ENCODE measurements around the genes SPX and KCNJ8.

DNA sequence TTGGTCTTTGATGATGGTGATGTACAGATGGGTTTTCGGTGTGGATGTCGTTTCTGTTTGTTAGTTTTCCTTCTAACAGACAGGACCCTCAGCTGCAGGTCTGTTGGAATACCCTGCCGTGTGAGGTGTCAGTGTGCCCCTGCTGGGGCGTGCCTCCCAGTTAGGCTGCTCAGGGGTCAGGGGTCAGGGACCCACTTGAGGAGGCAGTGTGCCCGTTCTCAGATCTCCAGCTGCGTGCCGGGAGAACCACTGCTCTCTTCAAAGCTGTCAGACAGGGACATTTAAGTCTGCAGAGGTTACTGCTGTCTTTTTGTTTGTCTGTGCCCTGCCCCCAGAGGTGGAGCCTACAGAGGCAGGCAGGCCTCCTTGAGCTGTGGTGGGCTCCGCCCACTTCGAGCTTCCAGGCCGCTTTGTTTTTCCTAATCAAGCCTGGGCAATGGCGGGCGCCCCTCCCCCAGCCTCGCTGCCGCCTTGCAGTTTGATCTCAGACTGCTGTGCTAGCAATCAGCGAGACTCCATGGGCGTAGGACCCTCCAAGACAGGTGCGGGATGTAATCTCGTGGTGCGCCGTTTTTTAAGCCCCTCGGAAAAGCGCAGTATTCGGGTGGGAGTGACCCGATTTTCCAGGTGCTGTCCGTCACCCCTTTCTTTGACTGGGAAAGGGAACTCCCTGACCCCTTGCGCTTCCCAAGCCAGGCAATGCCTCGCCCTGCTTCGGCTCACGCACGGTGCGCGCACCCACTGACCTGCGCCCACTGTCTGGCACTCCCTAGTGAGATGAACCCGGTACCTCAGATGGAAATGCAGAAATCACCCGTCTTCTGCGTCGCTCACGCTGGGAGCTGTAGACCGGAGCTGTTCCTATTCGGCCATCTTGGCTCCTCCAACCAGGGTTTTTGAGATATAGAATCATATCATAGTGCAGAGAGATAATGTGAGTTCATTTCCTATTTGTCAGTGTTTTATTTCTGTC is 83.5 kb downstream of the SLCO1B1 start:
- PRO-cap: no peak
- RAMPAGE, long total RNA, 2 experiments: no peak in any of the 2 experiments

DNA sequence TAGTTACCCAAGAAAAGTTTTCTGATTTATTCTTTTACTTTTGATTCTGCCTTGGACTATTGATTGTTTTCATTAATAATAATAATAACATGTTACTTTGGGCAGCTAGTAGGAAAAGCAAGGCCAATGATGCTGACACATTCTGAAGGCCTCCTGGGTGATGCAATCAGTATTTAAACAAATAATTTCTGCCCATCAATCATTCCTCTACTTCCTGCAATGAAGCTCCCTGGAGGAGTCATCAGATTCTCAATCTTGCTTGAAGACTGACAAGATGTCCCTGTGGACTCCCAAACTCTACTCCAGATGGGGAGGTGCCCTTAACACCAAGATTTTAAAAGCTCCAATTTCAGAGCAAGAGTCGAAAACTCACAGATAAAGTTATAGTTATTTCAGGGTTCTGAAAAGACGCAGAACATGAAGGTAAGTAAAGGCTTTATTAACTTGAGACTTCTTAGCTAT is at the start of gene SPX:
SPX (plus strand) TSS at position 241 of the 462 bp plus-strand sequence.
- PRO-cap: no peak
- RAMPAGE, long total RNA, 2 experiments: start-site peak on the plus strand in 1 of 2 experiments, centred at position 223 of the sequence, 16 reads per replicate

DNA sequence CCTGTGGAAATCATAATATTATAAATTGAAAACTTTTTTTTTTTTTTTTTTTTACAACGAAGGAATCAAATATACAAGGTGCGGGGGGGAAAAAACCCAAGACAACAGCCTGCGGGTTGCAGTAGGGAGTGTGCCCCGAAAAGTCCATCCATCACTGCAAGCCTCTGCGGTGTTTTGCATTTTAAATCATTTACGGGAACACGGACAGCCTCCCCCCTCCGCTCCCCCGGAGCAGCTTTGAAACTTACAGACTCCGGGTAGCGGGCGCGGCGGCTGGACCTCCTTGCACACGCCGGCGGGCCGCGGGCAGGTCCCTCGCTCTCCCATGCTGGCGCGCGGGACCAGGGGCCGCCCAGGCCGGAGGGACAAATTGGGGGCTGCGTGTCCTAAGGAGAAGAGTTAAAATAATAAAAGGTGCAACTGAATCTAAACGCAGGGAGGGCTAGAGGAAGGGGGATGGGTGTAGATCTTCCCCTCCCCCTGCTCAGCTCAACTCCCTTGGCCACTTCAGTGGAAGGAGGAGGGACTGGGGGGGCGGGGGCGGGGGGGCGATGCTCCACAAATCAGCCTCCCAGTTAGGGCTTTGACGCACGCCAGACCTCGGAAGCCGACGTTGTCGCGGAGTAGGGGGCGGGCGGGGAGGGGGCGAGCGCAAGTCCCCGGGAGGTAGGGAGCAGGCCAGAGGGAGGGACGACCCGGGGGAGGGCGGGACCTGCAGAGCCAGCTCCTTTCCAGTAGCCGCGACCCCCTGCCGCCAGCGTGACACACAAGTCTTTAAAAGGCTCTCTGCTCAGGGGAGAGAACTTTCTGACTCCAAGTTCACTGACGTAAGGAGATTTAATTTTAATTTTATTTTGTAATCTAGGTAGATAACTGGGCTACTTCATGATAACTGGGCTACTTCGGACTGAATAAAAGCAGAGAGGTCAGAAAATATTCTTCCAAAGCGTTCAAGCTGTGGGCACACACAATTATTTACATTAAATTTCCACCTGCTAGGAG is at the start of gene KCNJ8:
KCNJ8 (minus strand) TSS at position 409 of the 1,002 bp plus-strand sequence.
- PRO-cap: bidirectional peak, plus-strand start at position 249 of the sequence, minus-strand start at position 156 of the sequence; bidirectional peak, plus-strand start at position 681 of the sequence, minus-strand start at position 491 of the sequence
- RAMPAGE, long total RNA, 2 experiments: start-site peak on the minus strand in 1 of 2 experiments, centred at position 362 of the sequence, 12 reads per replicate

GRCh38 chr12:21881684-21882526 is 59.3 kb downstream of the ABCC9 start:
- PRO-cap: no peak
- RAMPAGE, long total RNA, 2 experiments: no peak in any of the 2 experiments

DNA sequence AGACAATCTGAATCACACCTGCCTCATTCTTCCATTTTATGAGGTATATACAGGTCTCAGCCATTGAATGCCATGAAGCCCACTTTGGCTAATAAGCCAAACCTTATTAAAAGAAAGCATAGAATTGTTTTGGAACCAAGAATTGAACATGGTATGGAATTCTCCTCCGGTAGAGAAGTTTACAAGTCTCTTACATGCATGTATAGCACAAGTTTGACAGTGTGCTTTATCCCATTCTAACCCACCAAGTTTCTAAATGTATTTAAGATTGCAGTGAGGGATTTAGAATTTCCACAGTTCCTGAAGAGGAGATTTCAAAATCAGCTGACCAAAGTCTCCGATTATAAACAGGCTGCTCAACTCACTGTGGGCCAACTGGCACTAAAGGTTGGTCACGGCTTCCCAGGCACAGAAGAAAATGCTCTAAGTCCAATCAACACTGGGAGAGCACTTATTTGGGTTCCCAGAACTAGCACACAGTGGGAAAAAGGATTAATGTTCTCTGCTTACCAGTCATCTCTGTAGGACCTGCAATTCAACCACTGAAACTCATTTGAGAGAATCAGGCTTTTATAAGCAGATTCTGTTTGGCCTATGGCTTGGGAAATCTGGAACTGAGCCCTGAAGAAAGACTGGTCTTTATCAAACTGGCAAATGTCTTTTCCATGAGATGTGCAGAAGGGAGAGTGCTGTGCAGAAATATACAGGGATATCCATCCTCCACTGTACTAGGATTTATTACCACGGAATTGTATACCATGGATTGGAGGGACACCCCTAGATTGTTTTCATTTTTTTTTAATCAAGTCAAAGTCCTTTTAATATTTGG is 49.5 kb downstream of the ABCC9 start:
- PRO-cap: no peak
- RAMPAGE, long total RNA, 2 experiments: no peak in any of the 2 experiments

DNA sequence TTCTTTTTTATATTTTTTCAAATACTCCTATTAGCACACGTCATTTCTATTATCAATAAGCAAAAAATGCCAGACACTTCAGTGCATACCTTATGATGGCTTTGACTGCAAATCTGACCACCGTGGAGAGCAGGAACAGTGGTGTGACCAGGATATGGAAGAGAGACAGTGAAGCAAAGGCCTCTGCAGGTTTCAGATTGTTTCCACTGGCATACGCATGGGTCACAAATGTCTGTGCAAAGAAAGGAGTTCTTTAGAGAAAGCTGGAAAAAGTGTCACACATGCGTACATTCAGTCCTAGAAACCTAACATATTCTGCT is 47.3 kb downstream of the ABCC9 start:
- PRO-cap: no peak
- RAMPAGE, long total RNA, 2 experiments: no peak in any of the 2 experiments

GRCh38 chr12:22046409-22047624 is 799 bp downstream of the CMAS start:
- PRO-cap: no peak
- RAMPAGE, long total RNA, 2 experiments: no peak in any of the 2 experiments

GRCh38 chr12:22118166-22118693 is 72.2 kb downstream of the CMAS start:
- PRO-cap: no peak
- RAMPAGE, long total RNA, 2 experiments: no peak in any of the 2 experiments

DNA sequence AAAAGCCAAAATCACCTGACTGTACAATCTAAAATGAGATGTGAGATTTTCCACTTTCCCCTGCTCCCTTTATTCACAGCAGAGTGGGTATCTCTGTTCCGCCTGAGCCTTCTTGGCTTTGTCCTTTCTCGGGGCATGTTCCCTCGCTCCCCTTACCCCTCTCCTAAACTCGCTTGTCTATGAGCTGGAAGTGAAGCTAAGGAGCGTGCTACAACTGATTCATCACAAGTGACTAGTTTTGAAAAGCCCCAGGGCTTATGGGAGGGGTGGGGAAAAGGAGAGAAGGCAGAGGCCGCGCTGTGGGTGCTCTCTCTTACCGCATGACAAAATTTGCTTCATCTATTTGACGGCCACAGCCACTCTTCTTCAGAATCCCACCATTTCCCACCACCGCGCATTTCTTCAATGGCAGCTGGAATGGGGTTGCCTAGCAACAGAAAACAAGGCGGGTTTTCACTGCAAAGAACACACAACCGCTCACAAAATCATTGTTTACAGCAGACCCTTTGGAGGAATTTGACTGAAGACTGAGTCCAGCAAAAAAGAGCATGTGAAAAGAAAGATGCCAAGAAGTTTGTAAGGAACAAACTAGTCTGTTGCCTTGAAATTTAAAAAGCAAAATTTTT is 79.4 kb downstream of the ST8SIA1 start:
- PRO-cap: no peak
- RAMPAGE, long total RNA, 2 experiments: no peak in any of the 2 experiments

DNA sequence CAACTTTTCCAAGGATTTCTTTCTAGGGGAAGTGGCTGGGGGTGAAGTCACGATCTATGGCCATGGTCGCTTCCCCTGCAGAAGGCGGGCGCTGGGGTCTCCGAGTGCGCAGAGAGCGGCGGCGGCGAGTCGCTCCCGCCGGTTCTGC is 215 bp downstream of the ST8SIA1 start:
- PRO-cap: no peak
- RAMPAGE, long total RNA, 2 experiments: no peak in any of the 2 experiments

DNA sequence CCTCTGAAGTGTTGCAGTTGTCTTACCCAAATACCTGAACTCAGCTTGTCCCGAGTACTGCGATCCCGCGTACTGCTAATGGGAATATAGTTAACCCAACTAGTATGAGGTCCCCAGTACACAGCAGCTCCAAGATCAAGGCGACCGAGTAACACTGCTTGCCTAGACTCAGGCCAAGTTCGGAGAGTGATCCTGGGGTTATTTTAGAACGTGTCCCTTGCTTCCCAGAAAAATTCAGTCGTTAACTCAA is 399 bp upstream of the ETNK1 start:
- PRO-cap: unidirectional peak, minus-strand start at position 74 of the sequence
- RAMPAGE, long total RNA, 2 experiments: no peak in any of the 2 experiments

GRCh38 chr12:22627861-22628655 is 3.1 kb downstream of the ETNK1 start:
- PRO-cap: no peak
- RAMPAGE, long total RNA, 2 experiments: no peak in any of the 2 experiments

- PRO-cap: no peak
- RAMPAGE, long total RNA, 2 experiments: no peak in any of the 2 experiments
Measured at GRCh38 chr12:22692331-22693169, 67.6 kb downstream of the ETNK1 start.

GRCh38 chr12:23223036-23223235 is 598.0 kb downstream of the ETNK1 start:
- PRO-cap: no peak
- RAMPAGE, long total RNA, 2 experiments: no peak in any of the 2 experiments

DNA sequence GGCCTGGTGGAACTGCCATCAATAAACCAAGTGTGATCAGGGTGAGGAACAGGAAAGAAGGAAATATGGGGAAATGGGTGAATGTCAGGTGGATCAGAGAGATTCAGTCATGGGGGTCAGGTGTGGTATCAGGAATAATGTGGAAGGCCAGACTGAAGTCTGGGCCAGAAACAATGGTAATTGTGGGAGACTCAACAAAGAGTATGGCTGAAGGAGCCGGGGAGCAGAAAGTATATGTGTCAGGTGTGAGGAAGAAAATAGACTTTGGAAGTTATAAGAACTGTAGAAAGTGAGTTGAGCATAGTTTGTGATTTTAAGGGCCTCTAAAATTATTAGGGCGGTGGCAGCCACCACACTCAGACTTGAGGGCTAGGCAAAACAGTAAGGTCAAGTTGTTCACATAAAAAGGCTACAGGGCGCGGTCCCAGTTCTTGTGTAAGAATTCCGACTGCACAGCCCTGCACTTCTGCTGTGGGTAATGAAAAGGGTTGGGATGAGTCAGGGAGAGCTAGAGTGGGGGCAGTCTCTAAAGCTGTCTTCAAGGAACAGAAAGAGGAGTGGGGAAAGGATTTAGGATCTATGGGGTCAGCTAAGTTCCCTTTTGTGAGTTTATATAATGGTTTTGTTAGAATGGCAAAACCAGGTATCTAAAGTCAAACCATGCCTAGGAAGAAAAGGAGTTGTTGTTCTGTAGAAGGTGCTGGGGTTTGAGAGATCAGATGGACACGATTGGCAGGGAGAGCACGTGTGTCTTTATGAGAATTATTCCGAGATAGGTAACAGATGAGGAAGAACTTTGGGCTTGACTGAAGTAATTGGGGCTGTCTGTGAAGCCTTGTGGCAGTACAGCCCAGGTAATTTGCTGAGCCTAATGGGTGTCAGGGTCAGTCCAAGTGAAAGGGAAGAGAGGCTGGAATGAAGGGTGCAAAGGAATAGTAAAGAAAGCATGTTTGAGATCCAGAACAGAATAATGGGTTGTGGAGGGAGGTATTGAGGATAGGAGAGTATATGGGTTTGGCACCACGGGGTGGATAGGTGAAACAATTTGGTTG is 441.6 kb downstream of the SOX5 start:
- PRO-cap: no peak
- RAMPAGE, long total RNA, 2 experiments: no peak in any of the 2 experiments

GRCh38 chr12:24038006-24038769 is 88.7 kb upstream of the SOX5 start:
- PRO-cap: no peak
- RAMPAGE, long total RNA, 2 experiments: no peak in any of the 2 experiments

DNA sequence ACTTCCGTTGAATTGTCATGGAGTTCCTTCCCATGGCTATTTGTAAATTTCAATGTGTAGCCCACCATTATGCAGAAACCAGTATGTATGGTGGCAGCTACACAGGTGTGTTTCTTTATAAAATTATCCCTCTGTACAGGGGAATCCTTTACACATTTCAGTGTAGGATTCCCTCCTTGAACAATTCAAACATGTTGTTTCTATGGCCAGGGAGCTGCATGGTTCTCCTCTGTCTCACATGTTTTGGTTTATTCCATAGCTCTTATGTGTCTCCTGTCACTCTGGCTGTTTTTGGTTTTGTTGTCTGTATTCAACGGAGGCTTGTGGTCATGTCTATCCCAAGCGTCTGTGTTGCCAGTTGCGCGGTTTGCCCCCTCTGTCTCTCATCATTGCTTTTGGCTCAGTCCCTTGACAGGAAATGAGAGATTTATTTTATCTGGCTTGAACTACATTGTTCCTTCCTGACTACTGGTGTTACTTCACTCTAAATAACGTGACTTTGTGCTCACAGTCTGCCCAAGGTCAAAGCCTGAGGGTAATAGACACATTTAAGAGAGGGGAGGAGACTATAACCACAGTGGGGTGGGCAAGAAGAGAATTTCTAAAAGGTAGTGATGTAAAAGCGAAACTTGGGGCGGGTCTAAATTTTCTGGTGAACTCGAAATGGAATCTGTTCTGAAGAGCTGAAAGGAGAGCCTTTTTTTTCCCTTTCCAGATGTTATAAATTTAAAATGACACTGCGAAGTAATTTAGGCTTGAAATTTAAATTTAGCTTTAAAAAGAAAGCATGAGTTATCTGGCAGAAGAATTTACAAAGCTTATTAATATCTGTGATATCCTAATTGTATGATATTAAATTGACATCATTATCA is 96.4 kb upstream of the SOX5 start:
- PRO-cap: no peak
- RAMPAGE, long total RNA, 2 experiments: no peak in any of the 2 experiments

- PRO-cap: no peak
- RAMPAGE, long total RNA, 2 experiments: no peak in any of the 2 experiments
Measured at GRCh38 chr12:24078017-24078883, 128.8 kb upstream of the SOX5 start.

DNA sequence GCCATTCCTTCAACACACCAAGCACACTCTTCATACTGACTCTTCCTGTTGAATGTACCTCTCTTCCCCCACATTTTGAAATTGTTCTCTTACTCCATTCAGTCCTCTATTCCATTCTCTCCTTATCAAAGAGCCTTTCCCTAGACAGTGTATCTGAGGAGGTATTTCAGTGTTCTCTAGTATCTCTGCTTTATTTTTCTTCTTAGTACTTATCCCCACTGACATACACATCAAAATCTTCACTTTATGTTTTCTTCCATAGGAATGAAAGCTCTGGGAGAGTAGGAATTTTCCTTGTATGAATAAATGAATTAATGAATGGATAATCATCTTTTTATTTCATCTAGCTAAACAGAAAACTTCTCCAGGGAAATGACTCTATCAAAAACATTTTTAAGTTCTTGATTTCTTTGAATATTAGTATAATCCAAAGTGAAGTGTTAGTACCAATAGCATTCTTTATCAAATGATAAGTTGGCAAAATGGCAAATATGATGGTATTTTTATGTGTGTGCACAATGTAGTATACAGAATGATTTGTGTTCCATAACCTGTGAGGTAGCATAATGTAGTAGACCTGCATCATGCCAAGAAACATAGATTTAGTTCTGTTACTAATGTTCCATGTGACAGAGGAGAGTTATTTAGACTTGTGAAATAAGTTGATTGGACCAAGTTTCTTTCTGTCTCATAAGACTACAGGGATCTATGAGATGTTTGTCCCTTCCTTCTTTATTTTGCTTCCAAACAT is 261.8 kb upstream of the SOX5 start:
- PRO-cap: no peak
- RAMPAGE, long total RNA, 2 experiments: no peak in any of the 2 experiments

DNA sequence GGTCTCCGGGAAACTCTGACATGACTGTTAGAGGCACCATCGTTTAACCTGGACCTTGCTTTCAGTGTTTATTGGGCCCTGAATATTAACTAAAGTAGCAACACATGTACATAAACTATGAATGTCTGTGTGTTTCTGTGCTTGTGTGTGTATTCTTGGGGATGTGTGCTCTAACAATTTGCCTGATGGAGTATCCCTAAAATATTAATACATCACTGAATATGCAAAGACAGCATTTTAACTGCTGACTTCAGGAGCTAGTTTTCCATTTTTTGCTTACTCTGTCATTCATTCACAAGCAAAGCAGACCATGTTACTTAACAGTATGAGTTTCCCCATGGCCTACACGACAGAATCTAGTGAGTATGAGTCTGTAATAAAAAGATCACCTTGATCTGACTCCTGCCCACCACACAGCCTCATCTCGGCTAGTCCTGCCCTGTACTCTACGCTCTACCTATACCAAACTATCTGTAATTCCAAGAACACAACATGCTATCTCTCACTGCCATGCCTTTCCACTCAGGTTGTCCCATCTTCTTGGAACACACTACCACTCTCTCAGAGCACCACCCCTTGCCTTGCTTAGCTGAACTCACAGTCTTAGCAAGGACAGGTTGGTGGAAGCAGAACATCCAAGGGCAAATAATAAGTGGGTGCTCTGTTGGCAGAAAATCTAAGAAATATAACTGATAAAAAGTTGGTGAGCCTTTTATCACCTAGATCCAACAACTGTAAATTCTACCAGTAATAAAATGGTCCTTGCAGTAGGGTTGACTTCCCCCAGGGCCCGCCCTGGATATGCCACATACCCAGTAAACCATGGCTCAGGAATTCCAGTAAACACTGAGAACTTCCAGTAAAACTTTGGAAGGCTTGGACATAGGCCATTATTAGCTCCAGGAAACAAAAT is 402.6 kb downstream of the BCAT1 start:
- PRO-cap: no peak
- RAMPAGE, long total RNA, 2 experiments: no peak in any of the 2 experiments